Amniotic epithelial cell (primary cell): ENCODE measurements around the genes CTDSPL2, SPG11 and SLC30A4.

GRCh38 chr15:43748408-43748741, 2.1 kb downstream of the PDIA3 start:
- RRBS, result no CpG with 5 or more reads among the region's 3 CpGs

DNA sequence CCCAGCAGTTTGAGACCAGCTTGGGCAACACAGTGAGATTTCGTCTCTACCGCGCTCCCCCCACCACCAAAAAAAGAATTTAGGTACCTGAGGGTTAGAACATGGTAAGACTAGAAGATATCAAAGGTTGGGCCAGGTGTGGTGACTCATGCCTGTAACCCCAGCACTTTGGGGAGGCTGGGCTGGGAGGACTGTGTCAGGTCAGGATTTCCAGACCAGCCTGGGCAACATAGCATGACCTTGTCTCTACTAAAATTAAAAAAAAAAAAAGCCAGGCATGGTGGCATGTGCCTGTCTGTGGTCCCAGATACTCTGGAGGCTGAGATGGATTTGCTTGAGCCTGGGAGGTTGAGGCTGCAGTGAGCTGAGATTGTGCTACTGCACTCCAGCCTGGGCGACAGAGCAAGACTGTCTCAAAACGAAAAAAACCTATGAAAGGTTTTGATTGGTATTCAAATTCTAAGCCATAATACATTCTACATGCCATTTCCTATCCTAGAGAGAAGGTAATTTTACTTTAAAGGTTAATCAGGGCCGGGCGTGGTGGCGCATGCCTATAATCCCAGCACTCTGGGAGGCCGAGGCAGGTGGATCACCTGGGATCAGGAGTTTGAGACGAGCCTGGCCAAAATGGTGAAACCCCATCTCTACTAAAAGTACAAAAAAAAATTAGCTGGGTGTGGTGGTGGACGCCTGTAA, 2.7 kb downstream of the HYPK start:
- RRBS, result no CpG with 5 or more reads among the region's 11 CpGs

DNA sequence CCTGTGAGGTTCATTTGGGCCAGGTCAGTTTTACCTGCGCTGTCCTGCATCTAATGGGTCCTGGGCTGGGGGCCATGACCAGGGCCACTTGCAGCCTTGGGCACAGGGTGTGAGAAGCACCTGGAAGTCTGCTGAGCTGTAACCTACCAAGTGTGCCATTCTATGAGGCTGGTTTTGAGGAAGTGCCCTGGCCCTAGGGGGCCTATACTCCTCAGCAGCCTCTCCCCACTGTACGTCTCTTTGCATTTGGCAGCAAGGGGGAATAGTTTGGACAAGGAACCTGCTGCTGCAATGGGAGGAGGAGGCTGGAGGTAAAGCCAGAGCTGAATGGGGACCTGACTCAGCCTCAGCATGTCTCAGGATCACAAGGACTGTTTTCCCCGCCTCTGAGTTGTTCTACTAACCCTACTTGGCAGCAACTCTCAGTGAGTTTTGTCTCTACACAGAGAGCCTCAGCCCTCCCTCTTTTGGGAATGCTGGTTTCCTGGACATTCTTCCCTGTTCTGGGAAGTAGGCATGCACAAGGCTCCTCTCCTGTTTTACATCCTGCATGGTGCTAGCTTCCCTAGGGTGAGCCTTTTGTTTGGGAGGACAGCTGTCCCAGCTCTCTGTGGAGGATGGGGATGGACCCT, 53.9 kb downstream of the WDR76 start:
- RRBS, result no CpG with 5 or more reads among the region's 3 CpGs

DNA sequence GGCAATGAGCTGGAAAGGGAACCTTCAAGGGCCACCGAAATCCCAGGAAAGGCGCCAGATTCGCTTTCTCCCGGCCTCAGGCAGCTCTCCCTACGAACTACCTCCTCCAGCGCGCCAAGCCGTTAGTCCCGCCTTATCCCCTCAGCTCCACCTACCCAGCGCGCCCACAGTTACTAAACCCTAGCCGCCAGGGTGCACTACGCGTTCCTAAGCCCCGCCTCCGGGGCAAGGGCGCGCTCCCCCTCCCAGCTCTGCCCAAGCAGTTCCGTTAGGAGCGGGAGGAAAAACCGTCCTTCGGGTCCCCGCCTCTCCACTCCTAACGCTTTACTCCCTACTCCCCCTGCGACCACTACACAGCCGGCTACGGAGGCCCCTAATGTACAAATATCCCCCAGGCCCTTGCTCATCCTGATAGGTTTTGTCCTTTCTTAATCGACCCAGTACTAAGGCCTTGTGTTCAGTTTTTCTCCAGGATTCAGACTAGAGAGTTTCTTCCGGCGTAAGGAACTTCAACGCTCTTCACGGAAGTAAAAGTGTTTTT, 405 bp upstream of the CTDSPL2 start:
- RRBS, result no CpG with 5 or more reads among the region's 32 CpGs

DNA sequence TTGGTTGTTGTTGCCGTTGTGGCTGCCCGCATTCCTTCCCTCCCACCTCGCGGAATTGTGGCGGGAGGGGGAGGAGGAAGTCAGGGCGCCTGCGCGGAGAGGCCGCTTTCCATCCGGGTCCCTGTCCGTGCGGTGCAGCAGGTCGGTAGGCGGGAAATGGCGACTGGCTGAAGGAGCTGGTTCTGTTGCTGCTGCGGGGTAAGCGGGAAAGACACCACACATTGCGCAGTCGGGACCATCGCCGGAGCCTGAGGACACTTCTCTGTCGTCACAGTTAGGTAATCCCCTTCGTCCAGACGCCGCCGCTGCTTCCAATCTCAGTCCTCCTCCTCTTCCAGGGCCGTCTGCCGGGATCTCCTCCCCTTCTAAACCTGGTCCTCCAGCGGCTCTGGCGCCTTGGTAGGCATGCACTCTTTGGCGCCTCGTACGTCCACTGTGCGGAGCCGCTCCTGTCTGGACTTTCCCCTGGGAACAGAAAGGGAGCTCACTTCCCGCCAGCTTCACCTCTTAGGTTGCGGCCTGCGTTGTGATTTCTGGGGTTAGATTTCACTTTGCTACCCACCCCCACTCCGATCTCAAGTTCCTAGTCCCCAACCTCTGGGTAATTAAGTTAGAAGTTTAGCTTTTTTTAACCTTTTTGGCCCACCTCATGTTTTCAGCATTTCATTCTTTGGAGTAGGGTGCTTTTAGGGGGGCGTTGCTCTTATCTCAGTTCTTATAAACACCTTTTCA, at the start of gene CTDSPL2:
CTDSPL2 (plus strand) TSS at position 135 of the 732 bp plus-strand sequence.
- RRBS, result no CpG with 5 or more reads among the region's 40 CpGs

GRCh38 chr15:44428227-44428647, 808 bp downstream of the CTDSPL2 start:
- RRBS, result no CpG with 5 or more reads among the region's 7 CpGs

GRCh38 chr15:44536282-44536959, 526 bp upstream of the EIF3J start:
- RRBS, result 2% methylated on average over 6 of the region's 47 CpGs

- RRBS, result no CpG with 5 or more reads among the region's 5 CpGs
Measured at GRCh38 chr15:44661875-44662280, 1.6 kb downstream of the SPG11 start.

- RRBS, result 2% methylated on average over 35 of the region's 72 CpGs
Measured at GRCh38 chr15:44662999-44664066, at the start of gene SPG11. Gene SPG11, minus strand, starts transcription at chr15:44663662.

- RRBS, result no CpG with 5 or more reads among the region's 5 CpGs
Measured at GRCh38 chr15:44666787-44667413, 3.4 kb upstream of the SPG11 start.

GRCh38 chr15:44728448-44728564, 8.0 kb upstream of the TRIM69 start:
- RRBS, result no CpG with 5 or more reads among the region's 2 CpGs

DNA sequence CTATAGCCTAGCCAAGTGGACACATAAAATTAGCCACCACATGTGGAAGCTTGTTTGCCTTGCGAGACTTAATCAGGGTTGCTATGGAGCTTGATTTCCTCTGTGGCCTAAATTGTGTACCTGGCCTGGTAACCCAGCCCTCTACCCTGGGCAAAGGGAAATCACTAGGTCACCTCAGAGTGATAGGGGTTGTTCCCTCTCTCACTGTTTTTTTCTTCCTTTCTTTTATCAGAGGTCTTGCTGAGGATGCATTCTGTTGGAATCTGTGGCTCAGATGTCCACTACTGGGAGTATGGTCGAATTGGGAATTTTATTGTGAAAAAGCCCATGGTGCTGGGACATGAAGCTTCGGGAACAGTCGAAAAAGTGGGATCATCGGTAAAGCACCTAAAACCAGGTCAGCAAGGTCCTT, 20.0 kb downstream of the SORD start:
- RRBS, result no CpG with 5 or more reads among the region's 5 CpGs

- RRBS, result 95% methylated on average over 1 of the region's 8 CpGs
Measured at GRCh38 chr15:45164792-45165791, 22.7 kb downstream of the SHF start.

DNA sequence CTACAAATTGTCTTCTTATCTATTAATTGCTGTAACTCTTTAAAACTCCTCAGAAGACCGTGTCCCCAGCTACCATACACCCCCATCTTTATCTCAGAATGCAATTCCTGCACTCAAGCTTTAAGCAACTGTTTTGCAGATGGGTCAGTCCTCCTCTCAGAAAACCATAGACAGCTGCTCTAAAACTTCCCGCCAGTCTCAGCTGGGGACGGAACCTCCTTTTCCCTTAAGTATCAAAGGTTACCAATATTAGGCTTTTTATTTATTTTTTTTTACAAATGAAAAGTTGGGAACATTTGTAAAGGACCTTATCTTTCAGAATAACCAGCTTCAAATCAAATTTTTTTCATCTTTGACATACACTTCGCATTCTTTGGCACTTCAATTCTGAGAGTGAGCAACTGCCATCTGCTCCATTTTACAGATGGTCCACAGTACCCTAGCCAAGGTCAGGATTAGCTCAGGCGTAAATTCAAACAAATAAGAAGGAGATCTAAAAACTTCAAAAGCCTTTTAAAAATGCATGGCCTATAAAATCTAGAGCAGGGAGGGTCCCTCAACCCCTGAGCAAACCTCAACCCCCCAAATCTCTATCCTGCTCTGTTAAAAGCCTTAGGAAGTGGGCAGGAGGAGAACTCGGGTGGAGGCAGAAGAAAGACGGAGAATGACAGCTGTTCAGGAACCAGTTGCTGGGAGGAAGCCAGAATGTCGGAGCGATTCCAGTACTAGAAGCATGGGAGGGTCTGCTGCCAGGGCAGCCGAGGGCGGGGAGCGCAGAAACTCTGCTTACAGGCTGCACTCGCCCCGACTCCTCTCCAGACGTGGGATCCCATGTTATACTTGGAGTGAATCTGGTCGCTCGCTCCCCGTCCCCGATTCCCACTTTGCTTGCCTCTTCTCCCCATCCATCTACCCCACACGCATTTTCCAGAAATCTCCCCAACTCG, 1.1 kb downstream of the GATM start:
- RRBS, result no CpG with 5 or more reads among the region's 21 CpGs

- RRBS, result no CpG with 5 or more reads among the region's 8 CpGs
Measured at GRCh38 chr15:45447990-45448626, 17.7 kb downstream of the C15orf48 start.

GRCh38 chr15:45522714-45523572, at the start of gene SLC30A4:
Gene SLC30A4, minus strand, starts transcription at chr15:45522755.
- RRBS, result 1% methylated on average over 11 of the region's 63 CpGs

DNA sequence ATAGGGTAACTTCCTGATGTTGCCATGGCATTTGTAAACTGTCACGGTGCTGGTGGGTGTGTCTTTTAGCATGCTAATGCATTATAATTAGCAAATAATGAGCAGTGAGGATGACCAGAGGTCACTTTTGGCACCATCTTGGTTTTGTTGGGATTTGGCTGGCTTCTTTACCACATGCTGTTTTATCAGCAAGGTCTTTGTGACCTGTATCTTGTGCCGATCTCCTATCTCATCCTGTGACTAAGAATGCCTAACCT, 3.3 kb upstream of the BLOC1S6 start:
- RRBS, result no CpG with 5 or more reads among the region's 2 CpGs

GRCh38 chr15:45586481-45586792, 742 bp upstream of the BLOC1S6 start:
- RRBS, result no CpG with 5 or more reads among the region's 1 CpG

DNA sequence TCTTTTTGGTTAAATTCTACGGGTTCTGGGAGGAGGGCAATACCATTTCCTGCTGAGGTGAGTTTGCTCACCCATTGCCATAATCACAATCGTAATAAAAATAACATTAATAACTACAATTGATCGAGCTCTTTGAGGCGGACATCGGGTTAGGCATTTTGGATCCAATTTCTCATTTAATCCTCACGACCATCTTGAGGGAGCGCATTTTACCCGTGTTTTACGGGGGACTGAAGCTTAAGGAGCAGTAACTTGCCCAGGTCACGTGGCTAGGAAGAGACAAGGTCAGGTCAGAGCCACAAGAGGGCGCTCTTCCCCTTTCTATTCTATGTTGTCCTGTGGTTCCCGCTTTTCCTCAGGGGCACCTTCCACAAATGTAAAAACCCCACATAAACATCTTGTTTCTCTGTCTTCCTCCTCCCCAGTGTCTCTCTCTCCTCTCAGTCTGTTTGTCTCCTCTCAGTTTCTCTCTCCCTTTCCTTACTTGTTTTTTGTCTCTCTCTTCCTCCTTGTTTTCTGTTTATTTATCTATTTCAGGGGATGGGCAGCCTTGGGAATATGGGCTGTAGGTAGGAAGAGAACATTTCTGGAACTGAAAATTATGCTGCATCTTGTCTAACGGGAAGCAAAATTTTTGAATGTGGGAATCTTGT, 70.8 kb downstream of the SQOR start:
- RRBS, result no CpG with 5 or more reads among the region's 13 CpGs